Heart right ventricle (tissue), 2 donors: ENCODE measurements around a stretch of chr1.

DNA sequence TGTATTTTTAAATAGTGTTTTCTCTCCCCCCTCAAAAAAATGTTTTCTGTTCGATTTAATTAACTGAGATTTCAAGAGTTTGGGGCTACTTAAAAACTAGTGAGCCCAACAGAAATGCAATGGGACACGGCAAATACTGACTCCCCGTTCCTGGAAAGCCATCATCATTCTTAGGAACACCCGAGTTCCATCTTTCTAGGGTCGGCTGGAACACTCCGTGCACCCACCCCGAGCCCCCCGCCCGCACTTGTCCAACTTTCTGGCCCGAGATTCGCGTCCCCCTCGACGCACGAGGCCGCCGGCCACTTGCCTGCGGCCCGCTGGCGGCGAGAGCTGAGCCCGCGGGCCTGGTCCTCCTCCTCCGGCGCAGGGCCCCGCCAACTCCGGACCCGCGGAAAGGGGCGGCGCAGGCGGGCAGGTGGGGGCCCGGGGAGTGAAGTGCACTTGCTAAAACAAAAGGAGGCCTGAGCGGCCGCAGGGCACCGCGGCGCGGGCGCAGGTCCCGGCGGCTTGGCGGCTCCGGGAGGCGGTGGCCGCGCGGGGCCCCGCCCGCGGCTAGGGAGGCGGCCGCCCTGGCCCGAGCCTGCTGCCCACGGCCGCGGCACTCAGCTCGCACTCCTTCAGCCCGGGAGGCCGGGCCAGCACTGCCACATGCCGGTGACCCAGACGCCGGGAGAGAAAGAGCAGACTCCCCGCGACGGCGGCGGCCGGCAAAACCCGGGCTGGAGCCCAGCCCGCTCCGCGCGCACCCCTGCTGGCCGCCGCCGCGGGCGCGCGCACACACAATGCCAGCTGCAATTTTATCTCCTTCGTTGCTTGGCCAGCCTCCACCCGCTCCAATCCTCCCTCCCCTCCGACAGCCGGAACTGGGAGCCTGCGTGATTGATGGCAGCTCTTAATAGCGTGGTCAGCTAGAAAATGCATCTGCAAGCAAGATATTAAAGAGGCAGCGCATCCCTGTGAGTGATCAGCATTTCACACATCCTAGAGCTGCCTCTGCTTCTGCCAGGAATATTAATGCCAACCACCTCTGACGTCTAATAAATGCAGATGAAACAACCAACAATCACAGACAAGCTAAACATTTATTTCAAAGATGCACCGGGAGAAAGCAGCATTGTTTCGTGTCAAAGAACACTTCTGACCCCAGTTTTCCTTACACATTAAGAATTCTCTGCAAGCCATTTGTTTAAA, 114.3 kb downstream of the RERE start:
- PRO-cap, 2 experiments: peak in 2 of 2 experiments; most common plus-strand start position 615 of the sequence (in 1); most common minus-strand start position 646 of the sequence (in 2)

DNA sequence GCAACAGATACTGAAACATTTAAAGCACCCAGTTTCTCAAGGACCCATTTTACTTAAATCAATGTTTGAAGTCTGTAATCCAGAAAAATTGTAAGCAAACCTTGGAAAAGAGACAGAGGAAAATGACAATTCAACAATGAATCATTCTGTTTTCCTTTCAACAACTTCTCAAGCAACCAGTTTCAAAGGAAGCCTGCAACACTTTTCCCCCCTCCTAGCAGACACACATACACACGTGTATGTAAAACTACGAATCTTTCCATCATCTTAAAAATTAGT, 1.2 kb downstream of the RERE start:
- PRO-cap, 2 experiments: peak in 1 of 2 experiments; most common plus-strand start position 198 of the sequence (in 1)

GRCh38 chr1:8816599-8817559, 561 bp downstream of the RERE start:
- PRO-cap, 2 experiments: peak in 1 of 2 experiments; most common plus-strand start chr1:8816946 (in 1)

DNA sequence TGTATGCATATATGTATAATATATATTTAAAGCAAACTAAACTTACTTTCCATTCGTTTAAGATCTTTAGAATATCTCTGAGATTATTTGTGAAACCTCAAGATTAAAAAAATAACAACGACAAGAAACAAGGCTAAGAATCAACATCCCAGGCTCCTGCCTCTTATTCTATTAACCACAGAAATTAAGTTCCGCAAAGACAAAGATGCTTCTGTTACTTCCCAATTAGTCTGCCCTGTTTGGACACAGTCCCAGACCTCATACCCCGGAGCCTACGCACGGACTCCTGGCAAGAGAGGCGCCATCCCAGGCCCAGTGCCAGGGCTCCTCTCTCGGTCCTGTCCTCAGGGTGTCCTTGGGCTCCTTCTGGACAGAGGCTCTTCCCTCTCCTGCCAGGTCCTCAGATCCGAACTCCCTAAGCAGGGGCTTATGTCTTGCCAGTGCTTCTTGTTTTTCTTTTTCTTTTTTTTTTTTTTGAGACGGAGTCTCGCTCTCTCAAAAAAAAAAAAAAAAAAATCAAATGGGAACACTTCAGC, 11.4 kb upstream of the ENO1 start:
- PRO-cap, 2 experiments: peak in 1 of 2 experiments; most common plus-strand start position 347 of the sequence (in 1)

- PRO-cap, 2 experiments: no peak in any of the 2 experiments
These were observed 40.1 kb downstream of the SLC2A7 start for GRCh38 chr1:8986062-8986642.

GRCh38 chr1:8987748-8988207, 38.4 kb downstream of the SLC2A7 start:
- PRO-cap, 2 experiments: no peak in any of the 2 experiments

- PRO-cap, 2 experiments: no peak in any of the 2 experiments
These were observed 24.2 kb downstream of the SLC2A7 start for GRCh38 chr1:9001992-9002547.

DNA sequence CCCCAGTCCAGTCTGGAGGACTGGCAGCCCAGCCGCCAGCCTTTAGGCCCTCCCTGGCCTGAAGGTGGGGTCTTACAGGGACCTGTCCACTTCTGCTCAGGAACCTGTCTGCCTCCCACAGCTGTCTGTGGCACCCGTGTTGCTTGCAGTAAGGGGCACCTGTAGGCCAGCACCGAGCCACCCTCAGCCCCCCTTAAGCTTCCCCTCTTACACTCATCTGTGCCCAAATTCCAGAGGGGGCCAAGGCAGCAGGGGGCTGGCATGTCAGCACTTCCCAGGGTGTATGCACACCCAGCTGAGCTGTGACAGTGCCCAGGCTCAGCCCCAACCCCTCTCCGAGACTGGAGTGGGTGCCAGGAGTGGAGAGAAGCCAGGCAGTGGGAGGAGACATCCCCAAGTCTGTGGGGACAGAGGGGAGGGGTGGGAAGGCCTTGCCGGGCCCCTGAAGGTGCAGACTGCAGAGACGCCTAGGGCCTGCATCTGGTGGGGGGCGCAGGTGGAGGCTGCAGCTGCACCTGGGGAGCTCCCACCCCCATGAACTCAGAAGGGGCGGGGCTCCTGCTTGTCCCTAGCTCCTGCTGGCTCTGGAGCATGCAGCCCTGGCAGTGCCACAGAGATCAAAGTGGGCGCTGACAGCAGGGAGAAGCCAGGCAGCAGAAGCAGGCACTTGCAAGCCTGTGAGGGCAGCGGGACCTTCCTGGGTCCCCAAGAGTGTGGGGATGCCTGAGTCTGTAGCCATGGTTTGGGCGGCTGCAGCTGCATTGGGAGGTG, 5.4 kb upstream of the SLC2A7 start:
- PRO-cap, 2 experiments: peak in 1 of 2 experiments; most common plus-strand start position 460 of the sequence (in 1); most common minus-strand start position 297 of the sequence (in 1)

DNA sequence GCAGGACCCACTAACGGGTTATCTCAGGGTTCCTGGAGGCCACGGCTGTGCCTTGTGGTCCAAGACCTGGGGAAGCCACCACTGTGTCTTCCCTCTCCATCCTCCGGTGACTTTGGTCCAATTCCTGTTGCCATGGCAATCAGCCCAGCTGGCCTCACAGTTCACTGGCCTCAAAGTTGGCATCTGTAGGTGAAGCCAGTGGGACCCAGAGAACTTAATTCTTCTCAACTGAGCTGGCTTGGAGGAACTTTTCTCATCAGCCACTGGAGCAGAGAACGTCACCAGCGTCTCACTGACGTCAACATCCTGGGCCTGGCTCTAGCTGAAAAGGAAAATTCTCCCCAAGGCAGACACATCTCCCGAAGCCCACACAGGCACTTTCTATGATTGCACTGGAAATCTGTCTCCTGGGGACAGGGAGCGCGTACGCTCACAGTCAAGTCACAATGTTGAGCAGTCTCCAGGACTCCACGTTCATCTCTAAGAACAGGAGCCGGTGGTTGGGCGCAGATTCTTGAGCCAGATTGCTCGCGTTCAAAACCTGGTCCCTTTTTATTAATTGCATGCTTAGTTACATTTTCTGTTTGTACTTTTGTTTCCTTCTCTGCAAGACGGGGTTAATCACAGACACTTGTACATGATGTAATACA, 22.0 kb upstream of the GPR157 start:
- PRO-cap, 2 experiments: peak in 2 of 2 experiments; most common plus-strand start position 325 of the sequence (in 1); most common minus-strand start position 230 of the sequence (in 2)

DNA sequence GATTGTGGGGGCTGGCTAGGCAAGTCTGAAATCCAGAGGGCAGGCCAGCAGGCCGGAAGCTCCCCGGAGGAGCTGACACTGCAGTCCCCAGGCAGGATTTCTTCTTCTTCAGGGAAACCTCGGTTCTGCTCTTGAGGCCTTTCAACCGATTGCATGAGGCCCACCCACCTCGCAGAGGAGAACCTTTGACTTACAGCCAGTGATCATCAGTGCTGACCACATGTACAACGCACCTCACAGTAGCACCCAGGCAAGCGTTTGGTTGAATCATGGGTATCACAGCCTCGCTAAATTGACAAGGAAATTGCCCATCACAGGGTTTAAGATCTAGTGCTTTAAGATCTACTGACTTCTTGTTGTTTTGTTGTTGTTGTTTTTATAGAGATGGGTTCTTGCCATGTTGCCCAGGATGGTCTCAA, 23.7 kb upstream of the GPR157 start:
- PRO-cap, 2 experiments: no peak in any of the 2 experiments

GRCh38 chr1:9164862-9165696, 36.2 kb upstream of the GPR157 start:
- PRO-cap, 2 experiments: no peak in any of the 2 experiments

- PRO-cap, 2 experiments: peak in 2 of 2 experiments; most common plus-strand start chr1:9182418 (in 1); most common minus-strand start chr1:9182365 (in 1)
These were observed 52.5 kb upstream of the H6PD start for GRCh38 chr1:9181819-9182701.

DNA sequence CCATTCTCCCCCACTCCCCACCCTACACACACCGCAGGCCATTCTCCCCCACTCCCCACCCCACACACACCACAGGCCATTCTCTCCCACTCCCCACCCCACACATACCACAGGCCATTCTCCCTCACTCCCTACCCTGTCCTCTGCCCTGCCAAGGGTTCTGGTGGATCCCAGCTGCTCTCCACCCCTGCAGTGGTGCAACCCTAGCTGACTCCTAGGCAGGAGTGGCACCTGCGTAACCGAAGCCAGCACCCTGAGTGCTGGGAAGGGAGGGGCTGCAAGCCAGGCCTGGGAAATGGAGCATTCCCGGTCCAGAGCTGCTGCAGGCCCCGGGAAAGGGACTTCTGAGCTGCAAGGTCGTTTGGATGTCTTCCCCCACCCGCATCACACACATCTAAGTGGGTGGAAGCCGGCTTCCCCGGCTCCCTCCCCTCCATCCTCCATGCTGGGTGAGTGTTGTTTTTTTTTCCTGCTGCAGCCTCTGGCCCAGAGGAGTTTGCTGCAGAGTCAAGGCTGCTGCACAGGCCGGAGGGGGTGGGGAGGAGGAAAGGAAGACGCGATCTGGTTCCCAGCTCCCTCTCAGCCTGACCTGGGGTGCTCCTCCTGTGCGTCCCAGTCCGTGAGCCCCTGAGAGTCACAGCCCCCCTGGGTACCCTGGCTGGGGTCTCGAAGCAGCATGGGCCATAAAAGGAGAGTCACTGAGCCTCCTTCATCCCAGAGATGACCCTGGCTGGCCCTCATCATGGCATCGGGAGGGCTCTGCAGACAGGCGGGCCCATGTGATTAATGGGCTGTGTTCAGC, 16.1 kb downstream of the H6PD start:
- PRO-cap, 2 experiments: no peak in any of the 2 experiments

GRCh38 chr1:9251320-9252217, 17.0 kb downstream of the H6PD start:
- PRO-cap, 2 experiments: no peak in any of the 2 experiments

GRCh38 chr1:9280117-9280700, 12.5 kb upstream of the SPSB1 start:
- PRO-cap, 2 experiments: no peak in any of the 2 experiments

DNA sequence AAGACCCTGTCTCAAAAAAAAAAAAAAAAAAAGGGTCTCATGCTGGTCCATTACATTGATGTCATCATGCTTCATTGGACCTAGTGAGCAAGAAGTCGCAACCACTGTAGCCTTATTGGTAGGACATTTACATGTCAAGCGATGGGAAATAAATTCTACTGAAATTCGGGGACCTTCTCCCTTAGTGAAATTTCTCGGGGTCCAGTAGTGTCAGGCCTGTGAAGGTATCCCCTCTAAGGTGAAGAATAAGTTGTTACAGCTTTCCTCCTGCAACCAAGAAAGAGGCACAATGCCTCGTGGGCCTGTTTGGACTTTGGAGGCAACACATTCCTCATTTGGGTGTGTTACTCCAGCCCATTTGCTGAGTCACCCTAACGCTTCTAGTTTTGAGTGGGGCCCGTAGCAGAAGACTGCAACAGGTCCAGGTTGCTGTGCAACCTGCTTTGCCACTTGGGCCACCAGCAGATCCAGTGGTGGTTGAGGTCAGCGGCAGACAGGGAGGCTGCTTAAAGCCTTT, 7.3 kb downstream of the SPSB1 start:
- PRO-cap, 2 experiments: no peak in any of the 2 experiments

- PRO-cap, 2 experiments: no peak in any of the 2 experiments
These were observed 32.1 kb downstream of the SPSB1 start for GRCh38 chr1:9324479-9325432.

GRCh38 chr1:9375883-9376391, 83.2 kb downstream of the SPSB1 start:
- PRO-cap, 2 experiments: no peak in any of the 2 experiments

DNA sequence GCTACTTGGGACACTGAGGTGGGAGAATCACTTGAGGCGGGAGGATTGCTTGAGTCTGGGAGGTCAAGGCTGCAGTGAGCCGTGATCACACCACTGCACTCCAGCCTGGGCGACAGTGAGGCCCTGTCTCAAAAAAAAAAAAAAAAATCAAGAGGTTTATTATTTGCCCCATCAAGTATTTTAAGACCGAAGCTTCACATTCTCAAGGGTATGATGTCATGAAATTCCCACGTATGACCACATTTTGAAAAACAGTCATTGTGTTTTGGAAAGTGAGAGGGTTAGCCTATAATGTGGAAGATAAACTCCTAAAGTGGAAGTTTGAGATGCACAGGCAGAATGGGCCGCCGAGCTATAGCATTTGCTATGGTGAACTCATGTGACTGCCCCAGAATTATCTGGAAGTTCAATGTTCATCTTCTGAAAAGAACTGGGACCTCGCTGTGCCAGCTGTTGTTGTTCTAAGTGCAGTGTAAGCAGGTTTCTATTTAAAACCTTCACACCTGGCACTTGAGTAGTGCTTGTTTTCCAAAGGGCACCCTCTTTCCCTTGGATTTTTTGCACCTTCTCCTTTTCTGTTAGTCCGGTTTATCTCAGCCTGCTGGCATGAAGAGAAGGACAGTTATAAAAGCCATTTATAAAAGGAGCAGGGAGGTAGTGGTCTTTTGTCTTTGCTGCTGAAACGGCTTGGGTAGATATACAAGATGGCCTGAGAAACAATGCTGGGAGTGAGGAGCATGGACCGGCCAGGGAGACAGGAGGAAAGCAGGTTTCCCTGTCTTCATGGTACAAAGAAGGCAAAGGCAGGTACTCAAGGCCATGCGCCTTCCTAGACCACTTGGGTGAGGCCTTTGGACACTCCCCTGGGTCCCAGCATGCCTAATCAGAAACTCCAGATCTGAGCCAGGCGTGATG, 96.8 kb upstream of the SLC25A33 start:
- PRO-cap, 2 experiments: no peak in any of the 2 experiments

DNA sequence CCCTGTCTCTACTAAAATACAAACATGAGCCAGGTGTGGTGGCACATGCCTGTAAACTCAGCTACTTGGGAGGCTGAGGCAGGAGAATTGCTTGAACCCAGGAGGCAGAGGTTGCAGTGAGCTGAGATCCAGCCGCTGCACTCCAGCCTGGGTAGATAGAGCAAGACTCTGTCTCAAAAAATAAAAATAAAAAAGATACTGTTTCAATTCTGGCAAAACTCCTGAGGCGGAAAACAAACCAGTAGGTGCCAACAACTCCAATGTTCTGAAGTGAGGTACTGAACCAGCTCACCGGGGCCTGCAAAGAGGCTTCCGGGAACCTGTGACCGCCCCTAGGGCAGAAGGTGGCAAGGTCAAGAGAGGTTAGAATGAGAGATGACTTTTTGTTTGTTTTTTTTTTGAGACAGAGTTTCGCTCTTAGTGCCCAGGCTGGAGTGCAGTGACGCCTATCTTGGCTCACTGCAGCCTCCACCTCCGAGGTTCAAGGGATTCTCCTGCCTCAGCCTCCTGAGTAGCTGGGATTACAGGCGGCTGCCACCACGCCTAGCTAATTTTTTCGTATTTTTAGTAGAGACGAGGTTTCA, 92.1 kb upstream of the SLC25A33 start:
- PRO-cap, 2 experiments: no peak in any of the 2 experiments